Thoracic aorta (tissue), 1 donor: Measurements from ENCODE around the gene ACSM6.

DNA sequence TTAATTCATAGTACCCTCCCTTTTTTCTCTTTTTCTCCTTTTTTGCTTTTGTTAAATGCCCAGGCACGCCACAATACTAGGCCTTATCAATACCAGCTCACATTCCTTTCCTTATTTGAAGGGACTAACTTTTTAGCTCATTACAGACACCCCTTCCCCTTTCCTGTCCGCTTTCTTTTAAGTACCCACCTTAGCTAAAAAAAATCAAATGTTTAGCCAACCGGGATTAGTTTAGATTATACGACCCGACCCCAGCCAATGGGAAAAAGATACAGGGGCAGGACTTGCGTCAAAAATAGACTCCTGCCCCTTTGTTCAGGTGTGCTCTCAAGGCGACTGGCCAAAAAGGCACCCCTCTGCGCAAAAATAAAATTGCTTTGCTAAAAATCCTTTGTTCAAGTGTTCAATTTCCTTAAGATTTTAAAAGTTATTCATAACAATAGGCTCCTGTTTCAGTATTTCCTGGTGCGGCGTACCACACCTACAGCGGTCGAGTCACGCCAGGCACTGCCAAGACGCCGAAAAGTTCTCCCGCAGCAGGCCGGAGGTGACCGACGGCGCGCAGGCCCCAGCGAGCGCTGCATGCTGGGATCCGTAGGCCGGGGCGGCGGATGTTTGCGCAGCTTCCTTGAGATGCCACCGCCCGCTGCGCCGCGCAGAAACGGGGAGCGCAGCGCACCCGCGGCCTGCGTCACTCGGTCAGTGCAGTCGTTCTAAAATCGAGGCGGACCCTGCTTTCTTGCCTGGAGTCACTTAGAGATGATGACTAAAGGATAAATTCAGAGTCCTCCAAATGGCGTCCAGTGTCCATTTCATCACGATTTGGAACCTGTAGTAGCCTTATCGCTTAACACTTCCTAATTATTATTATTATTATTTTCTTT lies 1.6 kb upstream of the KIF11 start:
- RAMPAGE, long total RNA: no peak

DNA sequence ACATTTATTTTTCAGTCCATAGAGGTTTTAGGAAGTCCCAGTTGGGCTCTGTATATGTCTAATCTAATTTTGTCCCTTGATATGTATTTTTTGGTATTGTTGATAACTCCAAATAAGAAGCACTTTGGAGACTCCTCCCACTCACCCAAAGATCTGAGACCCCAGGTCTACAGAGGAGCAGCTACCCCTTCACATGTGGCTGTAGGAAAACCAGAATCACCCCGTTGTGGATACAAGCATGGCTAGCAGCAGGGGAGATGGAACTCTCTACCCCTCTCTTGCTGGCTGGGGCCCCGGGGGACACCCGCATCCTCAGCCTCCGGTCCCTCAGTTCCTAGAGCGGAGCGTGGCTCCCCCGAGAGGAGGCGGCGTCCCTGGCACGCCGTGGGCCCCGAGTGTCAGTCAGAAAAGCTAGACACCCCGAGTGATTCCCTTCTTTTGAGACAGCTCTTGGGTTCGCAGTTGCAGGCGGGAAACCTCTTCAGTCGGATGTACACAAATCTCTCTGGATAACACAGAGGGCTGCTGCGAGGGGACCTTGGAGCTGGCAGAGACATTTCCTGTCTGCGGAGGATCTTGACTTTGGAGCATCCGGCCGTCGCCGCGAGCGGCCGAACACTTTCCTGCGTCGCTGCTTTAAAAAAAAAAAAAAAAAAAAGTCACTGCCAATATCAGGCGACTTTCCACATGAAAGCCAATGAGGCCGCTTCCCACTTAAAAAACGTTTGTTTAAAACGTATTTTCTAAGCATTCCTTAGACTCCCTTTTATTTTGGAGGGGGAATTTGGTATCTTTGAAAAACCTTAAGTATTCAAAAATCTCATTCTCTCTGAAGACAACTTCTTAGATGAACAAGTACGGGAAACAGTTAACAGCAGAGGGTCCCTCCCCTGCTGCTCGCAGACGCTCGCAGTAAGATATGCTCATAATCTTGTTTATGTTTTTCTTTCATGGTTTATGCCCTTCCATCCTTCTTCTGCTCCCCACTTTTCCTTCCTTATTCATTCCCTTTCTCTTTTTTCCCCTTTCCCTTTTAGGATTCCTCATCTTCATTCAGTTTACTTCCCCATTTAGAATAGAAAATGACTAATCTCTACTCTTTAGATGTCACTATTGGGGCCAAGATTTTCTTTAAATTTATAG lies 9.8 kb downstream of the HHEX start:
- RAMPAGE, long total RNA: no peak

DNA sequence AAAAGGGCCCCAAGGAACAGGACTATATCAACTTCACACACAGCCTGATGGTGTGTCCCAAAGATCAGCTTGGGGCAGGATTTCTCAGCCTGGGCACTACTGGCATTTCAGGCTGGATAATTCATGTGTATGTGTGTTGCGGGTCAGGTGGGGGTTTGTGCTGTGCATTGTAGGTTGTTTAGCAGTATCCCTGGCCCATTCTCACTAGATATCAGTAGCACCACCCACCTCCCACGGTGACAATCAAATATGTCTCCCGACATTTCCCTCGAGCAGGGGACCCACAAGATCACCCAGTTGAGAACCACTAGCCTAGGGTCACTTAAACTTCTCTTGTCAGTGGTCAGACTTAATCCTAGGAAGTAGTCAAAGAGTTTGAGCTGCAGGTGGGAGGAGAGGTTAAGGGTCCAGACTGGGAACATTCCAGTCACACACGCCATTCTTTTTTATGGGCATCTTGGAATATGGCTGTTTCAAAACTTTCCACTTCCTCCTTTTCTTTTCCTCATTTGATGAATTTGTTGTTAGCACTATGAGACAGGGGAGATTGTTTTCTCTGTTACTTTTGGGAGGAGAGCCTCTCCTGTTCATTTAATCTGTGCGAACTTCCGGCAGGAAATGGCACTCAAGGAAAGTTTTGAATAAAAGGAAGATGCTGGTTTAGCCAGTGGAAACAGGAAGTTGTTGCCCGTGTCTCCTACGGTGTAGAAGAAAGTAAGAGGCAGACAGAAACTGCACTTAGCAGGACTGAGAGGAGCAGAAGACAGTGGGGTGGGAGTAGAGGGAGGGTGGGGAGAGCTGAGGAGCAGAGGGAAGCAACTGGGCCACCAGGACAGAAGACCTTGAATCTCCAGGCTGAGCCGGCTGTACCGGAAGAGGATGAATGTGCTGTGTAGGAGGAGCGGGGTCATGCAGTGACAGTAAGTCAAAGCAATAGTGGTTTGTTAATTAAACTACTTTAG lies 17.6 kb upstream of the EXOC6 start:
- RAMPAGE, long total RNA: start-site peak on the plus strand centred at position 738 of the sequence, 143 bp wide, 27 reads

DNA sequence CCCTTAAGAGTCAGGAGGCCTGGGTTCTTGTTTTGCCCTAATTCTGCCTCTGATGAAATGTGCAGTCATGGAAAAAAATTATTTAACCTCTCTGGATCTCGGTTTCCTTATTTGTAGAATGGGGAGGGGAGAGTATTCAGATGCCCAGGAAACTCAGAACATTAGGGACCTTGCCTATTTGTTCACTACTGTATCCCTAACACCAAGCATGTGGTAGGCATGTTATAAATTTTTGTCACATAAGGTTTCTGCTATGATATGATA lies 1.3 kb downstream of the EXOC6 start:
- RAMPAGE, long total RNA: no peak

GRCh38 chr10:92927864-92928683 lies 79.8 kb downstream of the EXOC6 start:
- RAMPAGE, long total RNA: no peak

GRCh38 chr10:93032214-93032700 lies 28.3 kb upstream of the CYP26C1 start:
- RAMPAGE, long total RNA: no peak

GRCh38 chr10:93062262-93062984 lies 1.8 kb downstream of the CYP26C1 start:
- RAMPAGE, long total RNA: no peak

- RAMPAGE, long total RNA: no peak
These were observed 118.1 kb downstream of the MYOF start for GRCh38 chr10:93363955-93364449.

DNA sequence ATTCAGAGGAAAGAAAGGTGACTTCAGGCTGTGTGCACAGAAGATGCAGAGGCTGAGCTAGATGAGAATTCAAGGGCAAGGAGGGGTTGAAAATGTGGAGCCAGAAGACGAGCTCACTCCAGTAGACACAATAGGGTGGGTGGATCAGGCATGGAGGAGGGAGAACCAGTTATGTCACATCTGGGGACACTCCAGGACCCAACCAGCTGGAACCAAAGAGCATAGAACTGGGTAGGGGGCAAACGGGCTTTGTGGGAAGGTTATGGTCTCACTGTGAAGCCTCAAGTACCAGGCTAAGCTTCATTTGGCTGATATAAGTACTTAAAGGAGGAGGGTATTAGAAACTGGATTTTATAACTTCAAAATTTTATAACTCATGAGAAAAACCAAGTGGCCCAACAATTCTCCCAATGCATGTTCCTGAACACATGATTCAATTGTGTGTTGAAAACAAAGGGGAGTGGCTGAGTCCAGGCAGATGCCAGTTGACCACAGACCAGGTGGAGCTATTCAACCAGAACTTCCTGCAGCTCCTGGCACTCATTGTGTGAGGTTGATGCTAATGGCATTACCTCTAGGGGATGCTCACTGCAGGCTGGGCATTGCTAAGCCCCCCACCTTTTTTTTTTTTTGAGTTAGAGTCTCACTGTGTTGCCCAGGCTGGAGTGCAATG lies 20.5 kb downstream of the MYOF start:
- RAMPAGE, long total RNA: no peak

- RAMPAGE, long total RNA: no peak
These were observed 6.6 kb downstream of the CEP55 start for GRCh38 chr10:93502959-93503426.

DNA sequence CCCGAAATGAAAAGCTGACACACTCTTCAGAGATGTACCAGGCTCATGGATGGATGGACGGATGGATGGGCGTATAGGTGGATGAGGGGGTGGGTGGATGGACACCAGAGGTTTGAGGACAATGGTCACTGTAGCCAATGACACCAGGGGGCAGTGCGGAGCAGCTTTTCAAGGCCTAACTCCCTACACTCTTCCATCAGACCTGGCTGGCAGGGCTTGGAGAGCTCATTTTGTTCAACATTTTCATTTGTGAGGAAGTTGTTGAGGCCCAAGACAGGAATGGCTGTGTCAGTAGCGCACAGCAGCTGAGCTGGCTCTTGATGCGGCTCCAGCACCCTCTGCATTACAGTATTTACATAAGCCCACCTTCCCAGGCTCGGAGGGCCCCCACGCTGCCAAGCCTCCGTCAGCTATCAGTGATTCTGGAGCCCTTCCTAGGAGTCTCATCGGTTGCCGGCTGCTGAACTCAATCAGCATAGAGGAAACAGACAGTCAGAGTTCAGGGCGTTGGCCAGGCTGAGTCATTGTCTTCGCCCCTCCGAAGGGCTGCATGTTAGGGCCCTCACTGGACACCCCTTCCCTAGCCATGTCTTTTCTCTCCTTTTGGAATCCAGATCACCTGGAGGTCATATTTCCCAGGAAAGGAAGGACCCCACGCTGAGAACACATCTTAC lies 11.5 kb upstream of the FFAR4 start:
- RAMPAGE, long total RNA: no peak

DNA sequence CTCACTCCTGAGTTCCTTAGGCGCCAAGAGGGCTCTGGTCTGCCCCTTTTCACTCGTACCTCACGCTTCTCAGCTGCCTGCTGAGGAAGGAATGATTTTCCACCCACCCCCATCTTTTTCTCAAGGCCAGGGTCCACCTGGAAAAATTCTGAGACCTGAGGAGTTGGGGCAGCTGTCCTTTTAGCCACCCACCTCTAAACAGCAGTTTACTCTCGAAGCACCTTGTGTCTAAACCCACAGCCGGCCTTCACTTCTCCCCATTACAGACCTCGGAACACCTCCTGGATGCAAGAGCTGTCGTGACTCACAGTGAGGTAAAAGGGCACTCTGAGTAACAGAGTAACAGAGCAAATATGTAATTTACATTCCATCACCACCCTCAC lies 12.4 kb downstream of the FFAR4 start:
- RAMPAGE, long total RNA: no peak

DNA sequence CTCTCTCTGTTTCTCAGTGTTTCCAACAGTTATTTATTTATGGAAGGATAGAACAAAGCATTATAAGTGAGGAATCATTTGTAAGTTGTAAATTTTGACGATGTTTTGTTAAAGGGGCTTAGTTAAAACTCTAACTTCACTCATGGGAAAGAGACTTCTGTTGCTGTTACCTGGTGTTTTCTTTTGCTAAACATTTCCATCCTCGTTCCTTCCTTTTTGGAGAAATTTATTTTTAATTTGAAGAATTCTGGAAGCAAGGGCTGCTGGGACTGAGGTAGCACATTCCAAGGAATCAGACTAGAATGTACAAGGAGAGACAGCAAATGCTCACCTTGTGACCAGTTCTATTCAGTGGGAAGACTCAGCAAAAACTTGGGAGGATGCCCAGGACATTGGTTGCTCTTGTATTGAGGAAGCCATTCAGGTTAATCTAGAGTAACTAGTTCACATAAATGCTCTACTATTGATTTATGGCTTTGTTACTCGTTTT lies 11.2 kb downstream of the PLCE1 start:
- RAMPAGE, long total RNA: no peak

DNA sequence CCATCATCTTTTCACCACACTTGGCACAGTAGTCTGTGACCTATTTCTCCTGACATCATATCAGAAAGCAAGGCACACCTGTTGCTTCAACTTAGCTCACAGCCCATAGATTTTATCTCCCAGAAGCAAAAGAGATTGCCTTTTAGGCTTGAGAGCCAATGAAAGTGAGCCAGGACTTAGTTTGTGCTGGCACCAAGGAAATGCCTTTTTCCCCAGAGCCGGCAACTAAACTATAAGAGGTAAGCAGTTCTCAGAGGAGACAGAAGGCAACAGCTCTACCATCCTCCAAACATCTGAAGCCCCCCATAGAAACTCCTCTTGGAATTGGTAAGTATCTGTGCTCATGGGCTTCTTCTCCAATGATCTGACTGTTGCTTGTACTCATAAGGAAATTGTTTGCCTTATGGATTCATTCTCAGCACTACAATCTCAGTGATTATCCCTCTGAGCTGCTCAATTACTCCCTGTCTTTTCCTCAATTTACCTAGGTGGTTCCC lies at the start of gene ACSM6:
Gene ACSM6 (plus strand): TSS at position 262 of the 497 bp plus-strand sequence.
- RAMPAGE, long total RNA: no peak

DNA sequence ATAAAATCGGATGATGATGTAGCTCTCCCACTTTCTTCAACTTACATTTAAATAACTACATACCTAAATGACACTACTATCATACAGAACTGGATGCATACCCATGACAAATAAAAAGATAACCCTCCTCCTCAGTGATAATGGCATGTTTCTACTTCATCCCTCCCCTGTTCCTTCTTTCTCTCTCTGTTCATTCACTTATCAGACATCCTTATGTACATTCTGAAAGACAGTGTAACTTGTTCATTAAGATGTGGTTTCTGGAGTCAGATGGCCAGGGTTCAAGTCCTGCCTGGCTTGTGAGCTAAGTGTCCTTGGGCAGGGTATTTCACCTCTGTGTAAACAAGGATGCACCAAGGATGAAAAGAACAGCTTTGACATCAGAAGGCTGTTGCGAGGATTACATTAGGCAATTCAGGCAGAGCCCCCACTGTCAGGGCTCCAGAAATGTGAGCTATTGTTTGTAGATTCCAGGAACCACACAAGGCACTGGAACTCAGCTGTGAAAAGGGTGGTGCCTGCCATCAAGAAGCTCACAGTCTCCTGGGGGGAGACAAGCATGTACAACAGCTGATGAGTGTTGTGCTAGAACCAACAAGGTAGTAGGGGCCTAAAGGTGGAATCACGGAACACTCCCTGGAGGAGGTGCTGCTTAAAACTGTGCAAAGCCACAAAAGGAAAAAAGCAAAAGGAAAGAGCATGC lies 12.7 kb downstream of the PDLIM1 start:
- RAMPAGE, long total RNA: no peak

GRCh38 chr10:95279398-95279790 lies 11.4 kb downstream of the PDLIM1 start:
- RAMPAGE, long total RNA: no peak

GRCh38 chr10:95305824-95306520 lies 15.2 kb upstream of the PDLIM1 start:
- RAMPAGE, long total RNA: no peak

DNA sequence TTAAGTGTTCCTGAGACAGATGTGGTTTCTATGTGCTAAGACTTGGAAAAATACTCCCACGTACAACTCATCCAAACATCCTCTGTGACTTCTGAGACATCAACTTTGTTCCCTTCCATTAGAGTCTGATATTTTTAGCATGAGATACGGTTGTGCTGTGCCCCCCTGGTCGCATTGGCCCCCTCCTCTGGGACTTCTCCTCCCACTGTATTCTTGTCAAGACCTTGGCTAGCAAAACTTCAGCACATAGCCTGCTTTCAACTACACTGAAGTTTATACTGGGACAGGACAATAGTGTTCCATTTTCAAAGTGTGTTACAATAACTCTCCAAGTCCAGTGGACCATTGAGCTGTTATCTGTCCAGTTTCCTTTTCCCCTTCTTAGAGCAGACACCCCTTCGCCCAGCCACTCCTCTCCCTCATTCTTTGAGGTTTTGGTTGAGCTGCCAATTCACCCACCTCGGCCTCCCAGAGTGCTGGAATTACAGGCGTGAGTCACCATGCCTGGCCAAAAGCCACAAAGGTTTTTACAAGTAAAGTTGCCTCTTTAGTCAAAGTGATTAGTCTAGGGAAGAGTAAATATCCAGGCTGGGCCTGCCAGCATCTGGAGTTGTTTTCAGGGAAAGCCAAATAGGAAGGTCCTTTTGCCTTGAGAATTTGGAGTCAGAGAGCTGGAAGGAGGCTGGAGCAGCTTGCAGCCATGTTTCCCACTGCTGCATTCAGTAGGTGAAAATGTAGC lies 17.8 kb upstream of the PDLIM1 start:
- RAMPAGE, long total RNA: no peak

DNA sequence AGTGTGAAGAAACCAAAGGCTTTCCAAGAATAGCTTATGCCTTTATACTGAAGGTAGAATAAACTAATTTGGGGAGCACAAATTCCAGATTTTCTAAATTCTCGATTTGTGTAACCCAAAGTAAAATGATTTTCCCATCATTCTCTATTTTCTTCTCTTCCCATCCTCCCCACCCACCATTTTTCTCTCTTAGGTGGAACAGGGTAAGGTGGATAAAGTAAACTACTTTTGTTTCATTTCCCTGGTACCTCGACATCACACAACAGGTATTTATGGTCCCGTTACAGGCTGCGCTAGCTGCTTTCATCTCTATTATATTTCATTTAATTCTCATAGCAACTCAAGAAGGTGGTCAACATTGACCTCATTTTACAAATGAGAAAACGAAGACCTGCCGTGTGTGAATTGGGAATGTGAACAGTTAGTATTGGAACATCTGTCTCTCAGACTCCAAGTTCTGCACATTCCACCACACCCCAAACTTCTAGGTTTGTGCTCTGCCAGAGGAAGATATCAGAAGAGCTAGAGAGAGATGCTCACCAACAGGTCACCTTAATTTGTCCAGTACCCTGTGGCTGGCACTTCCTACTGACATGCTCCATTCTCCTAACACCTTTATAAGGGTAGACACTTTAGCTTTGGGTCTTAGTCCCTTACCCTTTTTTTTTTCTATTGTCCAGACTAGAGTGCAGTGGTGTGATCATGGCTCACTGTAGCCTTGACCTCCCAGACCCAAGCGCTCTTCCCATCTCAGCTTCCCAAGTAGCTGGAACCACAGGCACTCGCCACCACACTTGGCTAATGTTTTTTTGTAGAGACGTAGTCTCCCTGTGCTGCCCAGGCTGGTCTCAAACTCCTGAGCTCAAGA lies 38.0 kb upstream of the PDLIM1 start:
- RAMPAGE, long total RNA: start-site peak on the minus strand centred at position 361 of the sequence, 255 bp wide, 417 reads

DNA sequence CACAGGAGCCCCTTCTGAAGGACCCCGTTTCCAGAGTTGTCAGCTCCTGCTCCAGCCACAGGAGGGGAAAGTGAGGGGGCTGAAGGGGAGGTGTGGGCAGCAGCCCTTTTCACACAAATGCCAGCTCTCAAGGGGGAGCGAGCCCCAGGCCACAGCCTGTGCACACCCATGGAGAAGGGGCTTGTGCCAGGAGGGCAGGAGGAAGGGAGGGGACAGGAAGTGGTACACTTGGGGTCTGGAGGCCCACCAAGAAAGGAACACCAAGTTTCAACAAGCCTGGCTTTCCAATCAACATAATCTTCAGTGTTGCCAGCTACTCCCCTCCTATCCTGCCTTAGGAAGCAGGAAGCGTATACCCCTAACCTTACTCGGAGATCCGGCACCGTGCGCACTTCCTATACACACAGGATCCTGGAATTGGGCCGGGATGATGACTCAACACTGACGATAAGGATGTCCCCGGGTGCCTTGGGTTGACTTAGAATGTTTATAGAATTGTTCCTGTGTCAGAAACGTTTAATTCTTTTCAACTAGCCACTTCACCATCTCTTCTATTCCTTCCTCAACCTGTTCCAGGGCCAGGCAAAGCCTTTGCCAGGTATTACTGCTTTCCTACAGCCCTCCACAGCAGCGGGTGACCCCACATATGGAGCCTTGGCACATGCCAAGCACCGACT lies 43.6 kb upstream of the PDLIM1 start:
- RAMPAGE, long total RNA: no peak